M059J (cell line): ENCODE data around the gene CORO2A.

DNA sequence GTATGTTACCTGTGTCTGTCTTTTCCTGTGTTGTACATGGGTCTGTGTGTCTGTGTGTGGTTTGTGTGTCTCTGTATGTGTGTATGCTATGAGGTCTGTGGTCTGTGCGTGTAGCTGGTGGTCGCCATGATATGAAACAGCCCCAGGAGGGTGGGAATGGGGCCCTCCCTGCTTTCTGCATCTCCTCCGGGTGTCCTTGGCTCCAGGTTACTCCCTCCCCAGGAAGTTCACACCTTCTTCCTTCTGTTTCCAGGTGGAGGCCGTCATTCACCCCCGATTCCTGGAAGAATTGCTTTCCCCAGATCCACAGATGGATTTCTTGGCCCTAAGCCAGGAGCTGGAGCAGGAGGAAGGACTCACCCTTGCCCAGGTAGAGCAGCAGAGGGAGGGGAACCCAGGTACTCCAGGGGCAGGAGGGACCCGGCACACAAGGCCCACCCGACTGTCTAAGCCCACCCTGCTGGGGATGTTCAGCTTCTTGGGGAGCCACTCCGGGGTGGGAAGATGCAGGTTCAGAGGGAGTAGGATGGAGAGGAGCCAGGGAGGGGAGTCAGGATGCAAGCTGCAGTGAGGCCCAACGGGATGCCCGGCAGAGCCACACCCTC is 9.1 kb downstream of the NUTM2G start:
- RAMPAGE, long total RNA, result no peak

DNA sequence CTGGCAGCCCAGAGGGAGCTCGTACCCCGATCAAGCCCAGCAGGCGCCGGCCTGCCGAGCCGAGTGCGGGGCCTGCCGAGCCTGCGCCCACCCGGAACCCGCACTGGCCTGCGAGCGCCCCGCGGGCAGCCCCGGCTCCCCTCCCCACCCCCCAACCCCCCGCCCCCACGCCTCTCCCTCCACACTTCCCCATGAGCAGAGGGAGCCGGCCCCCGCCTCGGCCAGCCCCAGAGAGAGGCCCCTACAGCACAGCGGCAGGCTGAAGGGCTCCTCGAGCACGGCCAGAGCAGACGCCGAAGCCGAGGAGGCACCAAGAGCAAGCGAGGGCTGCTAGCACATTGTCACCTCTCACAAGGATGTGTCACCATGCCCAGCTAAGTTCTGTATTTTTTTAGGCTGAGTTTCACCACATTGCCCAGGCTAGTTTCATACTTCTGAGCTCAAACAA is 36.1 kb upstream of the CCDC180 start:
- RAMPAGE, long total RNA, result no peak

GRCh38 chr9:97528054-97528870 is 26.8 kb downstream of the TMOD1 start:
- RAMPAGE, long total RNA, result no peak

DNA sequence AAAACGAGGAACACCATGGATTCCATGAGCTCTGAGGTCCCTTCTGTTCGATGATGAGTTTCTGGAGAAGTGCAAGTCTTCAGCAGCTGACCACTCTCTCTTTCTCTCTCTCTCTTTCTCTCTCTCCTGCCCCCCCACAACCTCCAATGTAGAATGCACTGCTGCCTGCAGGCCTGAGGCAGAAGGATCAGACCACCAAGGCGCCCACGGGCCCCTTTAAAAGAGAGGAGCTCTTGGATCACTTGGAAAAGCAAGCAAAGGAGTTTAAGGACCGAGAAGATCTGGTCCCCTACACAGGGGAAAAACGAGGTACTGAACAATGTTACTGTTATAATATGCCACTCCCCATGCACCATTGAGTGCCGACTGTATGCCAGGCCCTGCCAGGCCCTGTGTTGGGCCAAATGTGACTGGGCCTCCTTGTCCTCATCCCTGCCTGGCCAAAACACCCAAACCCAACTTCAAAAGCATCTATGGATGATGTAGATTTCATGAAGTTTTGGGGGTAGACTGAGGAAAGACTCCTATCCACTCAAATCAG is 44.6 kb downstream of the TMOD1 start:
- RAMPAGE, long total RNA, result no peak

GRCh38 chr9:97562644-97562977 is 61.1 kb downstream of the TMOD1 start:
- RAMPAGE, long total RNA, result no peak

DNA sequence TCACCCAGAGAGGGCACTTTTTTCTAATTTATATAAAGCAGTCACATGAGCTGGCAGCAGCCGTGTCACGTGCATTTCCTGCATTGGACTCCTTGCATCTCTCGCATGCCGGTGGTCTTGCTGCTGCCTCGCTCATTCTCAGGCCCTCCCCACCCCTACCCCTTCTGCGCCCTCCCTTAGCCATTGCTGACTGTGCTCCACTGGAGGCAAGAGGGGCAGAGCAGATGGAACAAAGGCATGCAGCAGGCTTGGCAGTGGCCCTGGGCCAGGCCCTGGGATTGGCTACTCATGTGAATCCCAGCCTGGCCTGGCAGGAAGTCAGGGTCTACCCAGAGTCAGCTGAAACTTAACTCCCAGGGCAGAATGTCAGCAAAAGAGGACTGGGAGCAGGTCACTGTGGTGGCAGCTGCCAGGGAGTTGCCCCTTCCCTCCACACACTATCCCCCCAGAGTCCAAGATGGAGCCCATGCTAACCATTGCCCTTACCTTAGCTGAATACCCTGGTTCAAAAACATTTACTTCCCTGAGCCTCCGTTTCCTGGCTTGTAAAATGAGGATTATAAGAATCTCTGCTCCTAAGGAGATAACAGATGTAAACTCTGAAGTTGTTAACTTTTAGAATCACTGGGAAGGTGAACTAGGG is 62.2 kb downstream of the TSTD2 start:
- RAMPAGE, long total RNA, result no peak

DNA sequence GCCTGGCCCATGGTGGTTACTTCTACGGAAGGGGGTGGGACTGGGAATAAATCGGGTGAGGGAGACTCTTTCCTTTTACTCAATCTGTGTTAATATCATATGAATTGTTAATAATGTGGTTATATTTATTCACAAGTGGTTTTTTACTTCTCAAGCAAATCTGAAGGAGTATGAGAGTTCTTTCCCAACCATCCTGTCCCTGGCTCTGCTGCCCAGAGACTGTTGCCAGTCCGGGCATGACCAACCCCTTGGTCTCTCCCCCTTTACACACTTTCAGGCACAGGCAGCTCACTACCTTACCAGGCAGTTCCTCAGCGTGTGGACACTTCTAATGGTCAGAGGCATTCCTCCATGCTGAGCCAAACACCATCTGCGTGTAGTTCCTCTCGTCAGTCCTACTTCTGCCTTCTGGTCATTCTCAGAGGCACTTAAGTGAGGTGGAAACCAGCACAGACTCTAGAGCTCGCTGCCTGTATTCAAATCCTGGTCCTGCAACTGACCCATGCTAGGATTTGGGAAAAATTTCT is 56.2 kb downstream of the TSTD2 start:
- RAMPAGE, long total RNA, result no peak

DNA sequence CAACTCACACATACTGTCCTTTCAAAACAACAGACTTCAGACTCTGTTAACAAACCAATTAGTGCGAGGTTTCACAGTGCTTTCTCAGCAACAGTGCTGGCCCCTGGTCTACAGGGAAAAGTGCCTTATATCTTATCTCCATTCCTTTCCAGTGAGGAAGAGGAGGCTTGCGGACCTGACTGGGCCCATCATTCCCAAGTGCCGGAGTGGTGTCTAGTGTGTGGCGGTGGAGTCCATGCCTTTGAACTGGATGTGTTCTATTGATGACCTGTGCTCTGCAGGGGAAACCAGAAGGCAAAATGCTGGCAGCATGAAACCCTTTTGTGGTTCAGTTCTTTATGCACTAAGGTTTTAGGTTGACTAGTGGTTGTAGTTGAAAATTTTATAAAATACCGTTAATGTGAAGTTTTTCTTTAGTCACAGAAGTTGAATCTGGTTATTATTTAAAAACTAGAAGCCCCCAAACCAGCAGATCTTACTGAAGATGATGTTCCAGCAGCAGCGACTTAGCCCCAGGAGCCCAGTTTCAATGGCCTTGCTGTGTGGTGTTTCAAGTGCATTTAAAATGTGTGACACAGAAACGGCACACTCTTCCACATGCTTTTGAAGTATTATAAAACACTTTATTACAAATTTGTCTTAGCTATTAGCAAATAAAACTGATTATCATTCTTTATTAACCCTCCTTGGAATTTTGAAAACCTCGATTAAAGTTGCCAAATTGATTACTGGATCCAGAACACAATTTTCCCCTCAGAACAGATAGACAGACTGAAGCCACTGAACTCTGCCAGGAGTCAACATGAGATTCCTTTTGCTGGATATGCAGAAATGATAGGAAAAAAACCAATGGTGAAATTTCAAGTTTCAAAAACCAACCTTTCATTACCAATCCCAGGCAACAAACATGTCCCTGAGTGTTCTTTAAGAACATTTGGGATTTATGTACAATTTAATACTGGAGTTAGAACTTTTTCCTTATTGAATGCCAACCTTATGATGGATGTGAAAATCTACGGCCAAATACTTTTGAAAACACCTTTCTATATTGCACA is 33.4 kb downstream of the TSTD2 start:
- RAMPAGE, long total RNA, result no peak

DNA sequence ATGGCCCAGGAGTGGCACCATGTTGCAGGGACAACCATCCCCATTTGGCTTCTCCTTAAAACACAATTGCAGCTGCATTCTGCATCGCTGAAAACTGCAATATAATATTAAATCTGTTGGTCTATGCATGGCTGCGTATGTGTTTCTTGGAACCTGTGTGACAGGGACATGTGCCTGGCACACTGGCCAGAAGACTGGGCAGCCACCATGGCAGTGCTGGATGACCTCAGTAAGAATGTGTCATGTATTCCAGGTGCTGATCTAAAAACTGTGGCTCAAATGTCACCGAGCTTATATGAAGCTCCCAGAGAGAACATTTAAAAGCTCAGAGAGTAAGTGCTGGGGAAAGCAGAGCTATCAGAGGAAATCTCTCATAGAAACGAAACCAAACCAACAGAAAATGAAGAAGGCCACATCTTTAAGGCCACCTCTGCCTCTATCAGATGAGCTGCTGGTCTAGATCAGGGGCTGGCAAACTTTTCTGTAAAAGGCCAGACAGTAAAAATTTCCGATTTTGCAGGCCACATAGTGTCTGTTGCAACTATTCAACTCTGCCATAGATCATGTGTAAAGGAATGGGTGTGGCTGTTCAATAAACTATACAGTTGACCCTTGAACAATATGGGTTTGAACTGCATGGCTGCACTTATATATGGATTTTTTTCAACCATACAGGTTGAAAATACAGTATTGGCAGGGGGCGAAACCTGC is 31.9 kb downstream of the TSTD2 start:
- RAMPAGE, long total RNA, result no peak

GRCh38 chr9:97605655-97606869 is 27.1 kb downstream of the TSTD2 start:
- RAMPAGE, long total RNA, result no peak

DNA sequence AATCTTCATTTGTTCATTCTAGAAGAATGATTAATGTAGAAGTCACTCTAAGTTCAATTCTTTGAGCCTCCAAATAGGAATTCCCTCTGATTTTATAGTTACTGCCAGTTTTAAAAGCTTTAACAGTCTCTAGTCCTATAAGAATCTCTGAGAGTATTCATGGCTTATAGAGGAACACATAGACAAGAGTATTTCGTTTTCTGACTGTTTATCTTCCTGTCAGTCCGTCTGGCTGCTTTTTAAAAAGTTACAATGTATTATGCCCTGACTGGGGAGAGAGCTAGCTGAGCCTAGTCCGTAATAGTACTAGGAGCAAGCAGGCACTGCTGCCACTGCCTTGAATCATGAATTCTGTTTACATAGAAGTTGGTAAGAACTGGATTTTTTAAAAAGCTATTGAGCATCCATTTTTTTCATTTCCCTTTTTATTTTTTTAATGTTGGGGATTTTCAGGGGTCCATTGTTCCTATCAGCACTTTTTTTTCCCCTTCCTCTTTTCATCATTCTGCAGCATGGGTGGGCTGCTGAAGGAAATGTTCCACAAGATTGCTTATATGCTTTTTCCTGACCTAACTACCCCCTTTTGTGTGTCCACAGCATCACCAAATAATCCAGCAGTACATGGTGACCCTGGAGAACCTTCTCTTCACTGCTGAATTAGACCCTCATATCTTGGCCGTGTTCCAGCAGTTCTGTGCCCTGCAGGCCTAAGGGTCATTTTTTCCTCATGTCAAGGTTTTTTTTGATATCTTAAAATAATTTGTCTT is 26.5 kb downstream of the XPA start:
- RAMPAGE, long total RNA, result no peak

DNA sequence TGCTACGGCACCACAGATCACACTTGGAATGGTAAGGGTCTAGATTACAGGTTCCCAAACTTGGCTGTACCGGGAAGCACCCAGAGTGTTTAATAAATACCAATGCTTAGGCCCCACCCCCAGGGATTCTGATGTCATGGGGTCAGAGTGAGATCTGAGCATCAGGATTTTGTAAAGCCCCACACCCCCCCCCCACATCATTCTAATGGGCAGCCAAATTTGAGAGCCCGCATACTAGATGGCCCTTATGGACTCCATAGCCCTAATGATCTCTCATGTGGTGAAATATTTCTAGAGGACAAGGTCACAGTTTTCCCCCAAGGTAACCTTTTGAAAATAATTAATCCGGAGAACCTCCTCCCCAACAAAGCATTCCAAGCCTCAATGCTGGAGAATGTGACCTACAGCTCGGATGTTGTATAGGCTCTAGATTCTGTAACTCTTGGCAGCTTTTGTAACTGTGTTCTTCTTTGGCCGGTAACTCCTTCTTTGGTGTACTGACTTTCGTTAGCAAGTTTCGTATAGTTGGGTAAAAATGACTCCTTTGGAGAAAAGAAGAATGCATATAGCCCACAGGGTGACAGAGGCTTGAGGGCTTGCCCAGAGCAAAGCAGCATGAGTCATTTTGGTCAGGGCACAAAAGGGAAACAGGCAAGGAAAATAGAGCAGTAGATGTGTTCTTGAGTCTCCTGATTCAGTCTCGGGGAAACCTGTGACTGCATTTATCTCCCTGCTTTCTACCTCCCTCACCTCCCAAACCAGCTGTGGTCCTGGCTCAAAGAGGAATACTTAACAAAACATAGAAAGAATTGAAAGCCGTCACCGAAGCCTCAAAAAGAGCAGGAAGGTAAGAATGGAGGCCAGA is 6.4 kb upstream of the XPA start:
- RAMPAGE, long total RNA, result no peak

DNA sequence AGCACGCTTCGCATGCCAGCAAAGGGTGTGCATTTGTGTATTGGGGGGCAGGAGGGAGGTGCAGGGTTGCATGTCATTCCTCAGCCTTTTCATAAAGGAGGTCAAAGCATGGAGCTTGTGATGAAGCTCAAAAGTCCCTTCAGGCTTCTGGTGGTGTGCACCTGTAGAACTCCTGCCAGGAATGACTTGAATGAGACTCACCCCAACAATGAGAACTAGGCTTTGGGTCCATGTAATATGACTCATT is 17.4 kb upstream of the XPA start:
- RAMPAGE, long total RNA, result no peak

DNA sequence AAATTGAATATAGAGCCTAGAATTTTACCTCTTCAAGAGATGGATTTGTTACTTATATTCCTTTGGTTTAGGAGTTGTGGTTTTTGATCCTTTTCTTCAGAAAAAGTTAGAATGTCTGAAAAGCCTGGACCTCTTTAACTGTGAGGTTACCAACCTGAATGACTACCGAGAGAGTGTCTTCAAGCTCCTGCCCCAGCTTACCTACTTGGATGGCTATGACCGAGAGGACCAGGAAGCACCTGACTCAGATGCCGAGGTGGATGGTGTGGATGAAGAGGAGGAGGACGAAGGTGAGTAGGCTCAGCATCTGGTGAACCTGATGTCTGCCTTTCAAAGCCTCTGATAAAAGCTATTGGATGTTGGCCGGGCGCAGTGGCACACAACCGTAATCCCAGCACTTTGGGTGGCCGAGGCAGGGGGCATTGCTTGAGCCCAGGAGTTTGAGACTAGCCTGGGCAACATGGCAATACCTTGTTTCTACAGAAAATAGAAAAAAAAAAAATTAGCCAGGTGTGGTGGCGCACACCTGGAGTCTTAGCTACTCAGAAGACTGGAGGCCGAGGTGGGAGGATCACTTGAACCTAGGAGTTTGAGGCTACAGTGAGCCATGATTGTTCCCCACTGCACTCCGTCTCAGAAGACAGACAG is 21.8 kb downstream of the ANP32B start:
- RAMPAGE, long total RNA, result no peak

- RAMPAGE, long total RNA, result no peak
These were observed 19.1 kb upstream of the NANS start for GRCh38 chr9:98037447-98037817.

DNA sequence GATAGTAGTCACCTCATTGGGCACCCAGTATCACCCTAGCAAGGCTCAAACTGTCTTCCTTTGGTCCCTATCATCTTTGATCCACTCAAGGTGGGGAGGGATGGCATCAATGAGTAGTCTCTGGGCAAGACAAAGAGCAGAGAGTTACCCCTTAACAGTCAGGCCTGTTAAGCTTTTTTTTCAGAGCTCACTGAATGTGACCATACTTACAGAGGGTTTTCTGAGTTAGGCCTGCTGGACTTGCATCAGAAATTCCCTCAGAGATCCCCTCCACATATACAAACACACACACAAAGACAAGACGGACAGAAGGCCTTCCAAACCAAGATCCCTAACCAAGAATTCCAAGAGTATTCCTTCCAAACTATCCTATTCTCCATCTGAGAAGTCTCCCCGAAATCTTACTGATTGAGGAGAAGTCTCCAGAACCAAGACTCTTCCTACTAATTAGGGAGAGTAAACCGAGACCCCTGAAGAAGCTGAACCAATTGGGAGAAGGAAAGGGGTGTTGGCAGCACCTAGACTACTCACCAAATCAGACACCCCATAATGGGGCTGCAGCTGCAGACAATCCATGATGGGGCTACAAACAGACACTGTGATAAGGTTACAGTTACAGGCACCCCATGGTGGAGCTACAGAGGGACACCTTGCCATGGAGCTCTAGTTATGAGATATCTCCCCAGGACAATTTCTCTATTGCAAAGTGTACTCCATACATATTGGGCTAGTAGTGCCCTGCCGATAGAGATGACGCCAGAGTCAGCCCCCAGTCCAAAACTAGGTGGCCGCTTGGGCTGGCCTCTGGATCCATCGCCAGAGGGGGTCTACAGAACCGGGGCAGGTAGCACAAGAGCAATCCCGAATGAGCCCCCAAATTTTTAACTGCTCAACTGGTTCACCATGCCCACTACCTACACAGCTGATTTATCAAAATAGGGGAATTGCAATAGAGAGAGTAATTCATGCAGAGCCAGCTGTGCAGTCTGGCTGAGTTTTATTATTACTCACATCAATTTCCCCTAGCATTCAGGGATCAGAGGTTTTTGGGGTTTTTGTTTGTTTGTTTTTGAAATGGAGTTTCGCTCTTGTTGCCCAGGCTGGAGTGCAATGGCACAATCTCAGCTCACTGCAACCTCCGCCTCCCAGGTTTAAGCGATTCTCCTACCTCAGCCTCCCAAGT is 2.2 kb upstream of the NANS start:
- RAMPAGE, long total RNA, result no peak

DNA sequence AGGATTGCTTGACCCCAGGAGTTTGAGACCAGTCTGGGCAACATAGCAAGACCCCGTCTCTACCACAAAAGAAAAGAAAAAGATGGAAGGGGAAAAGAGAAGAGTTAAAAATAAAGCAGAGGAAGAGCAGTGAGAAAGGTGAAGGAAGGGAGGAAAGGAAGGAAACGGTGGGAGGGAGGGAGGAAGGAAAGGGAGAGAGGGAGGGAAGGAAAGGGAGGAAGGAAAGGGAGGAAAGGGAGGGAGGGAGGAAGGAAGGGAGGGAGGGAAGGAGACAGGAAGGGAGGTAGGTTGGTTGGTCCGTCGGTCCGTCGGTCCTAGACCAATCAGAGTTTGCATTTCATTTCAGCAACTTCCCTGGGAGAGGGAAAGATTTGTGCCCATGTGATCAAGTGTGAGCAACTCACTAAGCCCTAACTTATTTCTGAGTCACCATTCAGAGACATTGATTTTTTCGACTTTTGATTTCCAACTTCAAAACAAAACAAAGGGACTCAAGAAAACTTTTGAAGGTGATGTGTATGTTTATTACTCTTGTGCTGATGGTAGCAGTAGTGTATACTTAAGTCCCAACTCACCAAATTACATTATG is 18.8 kb downstream of the NANS start:
- RAMPAGE, long total RNA, result no peak

GRCh38 chr9:98104571-98104816 is 14.5 kb downstream of the TRIM14 start:
- RAMPAGE, long total RNA, result no peak

GRCh38 chr9:98192430-98193814 is at the start of gene CORO2A:
Gene CORO2A, minus strand, starts transcription at chr9:98192637.
- RAMPAGE, long total RNA, result no peak

DNA sequence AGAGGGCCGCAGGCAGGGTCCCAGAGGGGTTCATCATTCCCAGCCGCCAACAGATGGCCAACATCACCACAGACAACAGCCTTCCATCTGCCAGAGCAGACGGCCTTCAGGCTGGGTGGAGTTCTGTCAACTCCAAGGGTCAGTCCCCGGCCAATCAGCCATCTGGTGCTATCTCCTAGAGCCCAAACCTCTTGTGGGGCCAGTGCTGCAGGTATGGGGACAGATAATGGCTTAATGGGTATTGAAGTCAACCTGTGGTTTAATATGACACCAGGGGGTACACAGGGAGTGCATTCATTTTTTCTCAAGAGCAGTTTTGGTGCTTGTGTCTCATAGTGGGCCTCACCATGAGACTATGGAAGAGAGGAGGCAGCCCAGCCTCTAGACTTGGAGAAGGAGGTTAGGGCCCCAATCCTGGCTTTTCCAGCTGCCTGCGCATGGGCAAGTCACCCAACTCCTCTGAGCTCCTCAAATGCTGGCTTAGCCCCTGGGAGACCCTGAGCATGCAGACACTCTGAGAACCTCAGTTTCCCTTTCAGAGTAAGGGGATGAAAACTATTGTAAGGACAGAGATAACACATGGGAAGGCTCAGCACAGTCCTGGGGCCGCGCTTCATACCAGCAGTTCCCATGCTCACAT is 30.2 kb downstream of the TBC1D2 start:
- RAMPAGE, long total RNA, result no peak